ENCODE measurements around the genes C4orf36 and DSPP.

- PRO-cap, 7 experiments, result no peak in any of the 7 experiments
These were observed 18.2 kb upstream of the ARHGAP24 start for GRCh38 chr4:85456866-85457088.

DNA sequence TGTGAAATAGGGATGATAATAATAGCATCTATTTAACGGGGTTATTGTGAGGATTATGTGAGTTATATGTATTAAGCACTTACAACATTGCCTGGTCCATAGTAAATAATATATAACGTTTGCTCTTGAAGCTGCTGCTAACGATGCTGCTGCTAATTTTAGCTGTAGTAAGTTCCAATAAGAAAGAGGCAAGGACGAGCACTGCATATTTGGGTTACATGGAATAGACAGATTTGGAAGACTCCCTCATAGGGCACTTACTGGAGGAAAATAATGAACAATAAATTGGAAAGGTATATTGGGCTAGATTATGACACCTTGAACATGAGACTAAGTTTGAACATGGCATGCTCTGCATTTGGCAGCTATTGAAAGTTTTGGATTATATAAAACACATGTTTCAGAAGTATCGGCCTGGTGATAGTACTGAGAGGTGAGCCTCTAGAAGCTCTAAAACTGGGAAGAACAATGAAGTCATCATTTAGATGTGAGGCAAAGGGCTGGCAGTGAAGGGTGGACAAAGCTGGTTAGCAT lies 68.0 kb downstream of the ARHGAP24 start:
- PRO-cap, 7 experiments, result no peak in any of the 7 experiments

DNA sequence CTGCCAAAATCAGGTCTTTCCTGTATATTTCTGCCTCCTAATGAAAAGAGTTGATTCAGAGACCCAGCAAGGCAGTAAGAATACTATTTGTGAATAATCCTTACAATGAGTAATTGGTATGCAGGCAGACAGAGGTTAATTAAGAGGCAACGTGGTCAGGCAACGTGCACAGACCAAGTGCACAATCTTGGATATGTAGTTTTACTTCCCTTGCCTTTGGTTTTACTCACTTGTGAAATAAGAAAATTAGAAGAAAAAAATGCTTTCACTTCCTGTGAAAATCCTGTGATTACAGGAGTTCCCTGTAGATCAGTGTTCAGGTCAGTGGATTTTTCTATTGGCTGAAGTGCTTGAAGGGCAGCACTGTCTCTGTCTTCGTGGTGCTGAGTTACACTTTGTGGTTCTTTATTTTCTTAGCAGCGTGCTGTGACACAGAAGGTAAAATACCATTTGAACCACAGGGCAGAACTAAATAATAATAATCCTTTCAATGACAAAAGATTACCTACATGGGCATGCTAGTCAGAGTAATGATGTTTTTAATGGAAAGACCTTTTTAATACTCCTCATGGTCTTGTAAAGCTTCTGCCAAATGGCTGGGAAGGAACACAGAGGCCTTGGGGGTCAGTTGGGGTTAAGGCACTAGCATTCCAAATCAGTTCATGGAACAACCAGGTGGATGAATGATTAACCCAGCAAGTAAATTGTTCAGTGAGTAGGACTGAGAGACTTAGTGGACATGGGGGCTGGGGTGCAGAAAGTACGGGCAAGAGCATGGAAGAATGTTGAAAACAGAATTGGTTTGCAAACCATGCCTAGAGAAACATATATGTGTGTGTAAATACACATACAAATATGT lies 430.8 kb downstream of the MAPK10 start:
- PRO-cap, 7 experiments, result no peak in any of the 7 experiments

- PRO-cap, 7 experiments, result no peak in any of the 7 experiments
These were observed 429.9 kb downstream of the MAPK10 start for GRCh38 chr4:85929904-85930348.

DNA sequence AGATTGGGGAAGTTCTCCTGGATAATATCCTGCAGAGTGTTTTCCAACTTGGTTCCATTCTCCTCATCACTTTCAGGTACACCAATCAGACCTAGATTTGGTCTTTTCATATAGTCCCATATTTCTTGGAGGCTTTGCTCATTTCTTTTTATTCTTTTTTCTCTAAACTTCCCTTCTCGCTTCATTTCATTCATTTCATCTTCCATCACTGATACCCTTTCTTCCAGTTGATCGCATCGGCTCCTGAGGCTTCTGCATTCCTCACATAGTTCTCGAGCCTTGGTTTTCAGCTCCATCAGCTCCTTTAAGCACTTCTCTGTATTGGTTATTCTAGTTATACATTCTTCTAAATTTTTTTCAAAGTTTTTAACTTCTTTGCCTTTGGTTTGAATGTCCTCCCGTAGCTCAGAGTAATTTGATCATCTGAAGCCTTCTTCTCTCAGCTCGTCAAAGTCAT lies 284.9 kb downstream of the MAPK10 start:
- PRO-cap, 7 experiments, result no peak in any of the 7 experiments

- PRO-cap, 7 experiments, result no peak in any of the 7 experiments
These were observed 25.5 kb downstream of the MAPK10 start for GRCh38 chr4:86334053-86335118.

DNA sequence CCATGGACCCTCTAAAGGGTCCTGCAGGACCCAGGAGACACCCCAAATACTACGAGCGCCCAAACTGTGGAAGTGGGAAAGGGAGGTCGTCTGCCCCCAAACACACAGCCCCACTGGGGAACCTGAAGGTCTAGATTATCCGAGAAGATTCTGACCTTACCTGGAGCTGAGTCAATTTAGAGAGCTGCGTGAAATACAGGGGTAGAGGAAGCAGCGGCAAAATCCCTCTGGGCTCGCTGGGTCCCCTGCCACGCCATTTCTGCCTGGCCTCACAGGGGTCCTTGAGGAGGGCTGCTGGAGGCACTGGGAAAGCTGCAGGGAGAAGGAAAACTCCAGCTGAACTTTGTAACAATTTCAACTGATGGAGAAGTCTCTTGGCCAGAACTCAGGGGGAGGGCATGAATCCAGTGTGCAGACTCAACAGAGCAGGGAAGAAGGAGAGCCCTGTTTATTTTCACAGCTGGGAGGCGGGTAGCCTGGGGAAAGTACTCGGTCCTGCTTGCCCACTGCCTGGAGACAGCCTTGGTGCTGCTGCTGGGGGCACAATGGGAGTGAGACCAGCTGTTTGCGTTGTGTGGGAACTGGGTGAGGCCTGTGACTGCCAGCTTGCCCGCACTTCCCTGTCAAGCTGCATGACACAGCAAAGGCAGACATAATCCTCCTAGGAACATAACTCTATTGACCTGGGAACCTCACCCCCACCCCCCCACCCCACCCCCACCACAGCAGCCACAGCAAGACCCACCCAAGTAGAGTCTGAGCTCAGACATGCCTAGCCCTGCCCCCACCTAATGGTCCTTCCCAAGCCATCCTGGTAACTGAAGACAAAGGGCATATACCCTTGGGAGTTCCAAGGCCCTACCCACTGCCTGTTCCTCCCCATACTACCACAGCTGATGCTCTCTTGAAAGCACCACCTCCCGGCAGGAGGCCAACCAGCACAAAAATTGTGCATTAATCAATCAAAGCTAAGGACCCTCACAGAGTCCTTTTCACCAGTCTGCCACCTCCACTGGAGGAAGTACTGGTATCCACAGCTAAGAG lies 93.3 kb upstream of the MAPK10 start:
- PRO-cap, 7 experiments, result no peak in any of the 7 experiments

DNA sequence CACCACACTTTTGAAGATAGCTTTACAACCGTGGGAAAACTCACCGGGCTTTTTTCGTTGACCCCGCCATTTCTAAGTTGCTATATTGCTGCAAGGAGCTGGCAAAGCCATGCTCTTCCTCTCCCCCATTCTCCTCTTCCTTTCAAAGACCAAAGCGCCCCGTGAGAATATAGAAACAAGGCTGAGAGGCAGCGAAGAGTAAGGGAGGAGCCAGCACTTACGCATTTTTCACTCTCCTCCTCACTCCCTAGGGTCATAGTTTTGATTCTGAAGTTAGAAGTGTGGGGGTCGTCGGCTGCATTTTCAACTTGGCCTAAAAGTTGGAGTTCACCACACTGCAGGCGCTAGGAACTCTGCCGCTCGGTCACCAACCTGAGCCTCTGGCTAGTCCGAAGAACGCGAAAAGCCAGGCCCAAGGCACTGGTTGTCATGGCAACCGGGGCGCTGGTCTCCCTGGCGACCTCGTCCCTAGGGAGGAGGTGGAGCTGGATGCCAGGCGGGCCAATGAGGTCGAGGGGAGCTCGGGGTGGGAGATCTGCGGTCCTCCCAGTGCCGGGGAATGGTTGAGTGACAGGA lies 338 bp upstream of the PTPN13 start:
- PRO-cap, 7 experiments, result peak in 4 of 7 experiments; most common plus-strand start position 258 of the sequence (in 1); most common minus-strand start position 386 of the sequence (in 2)

DNA sequence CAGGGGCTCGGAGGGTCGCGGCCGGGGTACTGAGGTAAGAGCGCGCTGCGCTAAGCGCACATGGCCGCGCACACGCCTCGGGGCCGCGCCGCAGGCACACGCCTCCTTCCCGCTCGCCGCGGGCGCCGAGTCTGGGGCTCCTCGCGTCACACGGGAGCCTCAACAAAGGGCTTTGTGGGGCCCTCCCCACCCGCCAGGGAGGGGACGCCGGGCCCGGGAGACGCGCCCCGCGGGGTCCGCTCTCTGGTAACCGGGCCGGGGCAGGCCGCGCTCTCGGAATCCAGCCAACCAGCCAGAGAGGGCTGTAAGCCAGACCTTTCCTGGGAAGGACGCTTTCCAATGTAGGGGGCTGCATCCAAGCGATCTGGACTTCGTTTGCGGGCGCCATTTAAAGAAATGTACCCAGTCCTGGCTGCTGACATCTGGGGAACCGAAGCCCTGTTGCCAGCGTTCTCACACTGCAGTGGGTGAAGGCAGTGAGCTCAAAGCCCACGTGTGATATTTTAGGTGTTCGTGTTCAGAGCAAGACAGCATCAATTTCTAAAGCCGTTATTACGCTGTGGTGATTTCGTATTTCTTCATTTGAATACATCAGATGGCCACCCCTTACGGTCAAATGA lies at the start of gene C4orf36:
Gene C4orf36 (minus strand): TSS at position 133 of the 620 bp plus-strand sequence.
- PRO-cap, 7 experiments, result peak in 1 of 7 experiments; most common plus-strand start position 193 of the sequence (in 1); most common minus-strand start position 133 of the sequence (in 1)

GRCh38 chr4:86934110-86934539 lies 686 bp upstream of the AFF1 start:
- PRO-cap, 7 experiments, result no peak in any of the 7 experiments

DNA sequence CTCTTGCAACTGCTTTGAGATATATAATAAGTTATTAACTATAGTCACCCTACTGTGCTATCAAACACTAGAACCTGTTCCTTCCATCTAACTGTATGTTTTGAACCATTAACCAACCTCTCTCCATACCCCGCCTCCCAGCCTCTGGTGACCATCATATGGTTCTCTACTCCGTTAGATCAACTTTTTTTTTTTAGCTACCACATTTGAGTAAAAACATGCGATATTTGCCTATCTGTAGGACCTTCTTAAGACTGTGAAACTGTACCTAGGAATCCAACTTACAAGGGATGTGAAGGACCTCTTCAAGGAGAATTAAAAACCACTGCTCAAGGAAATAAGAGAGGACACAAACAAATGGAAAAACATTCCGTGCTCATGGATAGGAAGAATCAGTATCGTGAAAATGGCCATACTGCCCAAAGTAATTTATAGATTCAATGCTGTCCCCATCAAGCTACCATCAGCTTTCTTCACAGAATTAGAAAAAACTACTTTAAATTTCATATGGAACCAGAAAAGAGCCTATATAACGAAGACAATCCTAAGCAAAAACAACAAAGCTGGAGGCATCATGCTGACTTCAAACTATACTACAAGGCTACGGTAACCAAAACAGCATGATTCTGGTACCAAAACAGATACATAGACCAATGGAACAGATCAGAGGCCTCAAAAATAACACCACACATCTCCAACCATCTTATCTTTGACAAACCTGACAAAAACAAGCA lies 53.6 kb downstream of the AFF1 start:
- PRO-cap, 7 experiments, result no peak in any of the 7 experiments

- PRO-cap, 7 experiments, result no peak in any of the 7 experiments
These were observed 76.9 kb downstream of the AFF1 start for GRCh38 chr4:87011623-87012118.

- PRO-cap, 7 experiments, result no peak in any of the 7 experiments
These were observed 98.2 kb downstream of the KLHL8 start for GRCh38 chr4:87122182-87122655.

DNA sequence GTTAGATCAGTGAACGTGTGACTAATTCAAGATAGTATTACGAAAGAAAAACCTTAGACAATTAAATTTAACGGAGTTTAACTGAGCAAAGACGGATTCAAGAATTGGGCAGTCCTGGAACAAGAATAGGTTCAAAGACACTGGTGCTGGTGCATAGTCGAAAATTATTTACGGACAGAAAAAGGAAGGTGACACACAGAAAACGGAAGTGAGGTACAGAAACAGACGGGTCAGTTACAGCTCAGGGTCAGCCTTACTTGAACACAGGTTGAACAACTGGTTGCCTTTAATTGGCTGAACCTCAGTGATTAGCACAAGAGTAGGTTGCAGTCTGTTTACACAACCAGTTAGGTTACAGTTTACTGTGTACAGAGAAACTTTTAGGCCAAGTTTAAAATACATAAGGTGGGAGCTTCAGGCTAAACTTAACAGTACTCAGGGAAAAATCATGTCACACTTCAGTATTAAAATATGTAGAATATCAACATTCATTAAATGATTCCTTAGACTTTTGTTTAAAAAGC lies 31.4 kb downstream of the KLHL8 start:
- PRO-cap, 7 experiments, result no peak in any of the 7 experiments

DNA sequence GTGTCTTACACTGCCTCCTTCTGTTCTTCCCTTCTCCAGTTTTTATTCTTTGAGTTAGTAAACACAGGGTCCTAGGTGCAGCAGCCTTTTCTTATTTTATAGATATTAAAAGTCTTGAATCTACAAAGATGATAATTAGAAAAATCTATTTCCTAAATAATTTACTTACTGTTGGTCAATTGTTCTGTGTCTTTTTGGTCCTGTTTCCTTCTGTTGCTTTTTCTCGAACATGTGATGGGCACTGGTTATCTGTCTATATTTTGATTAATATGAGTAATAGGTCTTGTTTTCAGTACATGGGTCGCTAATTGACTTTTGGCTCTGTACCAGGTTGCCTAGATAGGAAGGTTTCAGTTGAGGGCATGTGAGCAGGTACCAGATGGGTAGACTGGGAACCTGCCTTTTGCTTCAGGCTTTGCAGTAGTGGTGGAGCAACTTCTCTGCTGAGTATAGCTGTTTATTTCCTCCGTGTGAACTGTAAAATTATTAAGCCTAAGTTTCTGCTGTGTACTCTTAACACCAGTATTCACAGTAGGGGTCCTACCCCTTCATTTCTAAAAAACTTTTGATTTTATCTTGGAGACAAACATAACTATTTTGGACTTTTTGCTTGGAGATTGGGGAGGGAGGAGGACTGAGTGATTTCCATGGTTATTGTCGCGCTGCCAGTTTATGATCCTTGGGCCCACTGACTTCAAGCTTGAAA lies 1.3 kb downstream of the NUDT9 start:
- PRO-cap, 7 experiments, result no peak in any of the 7 experiments

GRCh38 chr4:87526415-87526876 lies 2.7 kb downstream of the SPARCL1 start:
- PRO-cap, 7 experiments, result no peak in any of the 7 experiments

DNA sequence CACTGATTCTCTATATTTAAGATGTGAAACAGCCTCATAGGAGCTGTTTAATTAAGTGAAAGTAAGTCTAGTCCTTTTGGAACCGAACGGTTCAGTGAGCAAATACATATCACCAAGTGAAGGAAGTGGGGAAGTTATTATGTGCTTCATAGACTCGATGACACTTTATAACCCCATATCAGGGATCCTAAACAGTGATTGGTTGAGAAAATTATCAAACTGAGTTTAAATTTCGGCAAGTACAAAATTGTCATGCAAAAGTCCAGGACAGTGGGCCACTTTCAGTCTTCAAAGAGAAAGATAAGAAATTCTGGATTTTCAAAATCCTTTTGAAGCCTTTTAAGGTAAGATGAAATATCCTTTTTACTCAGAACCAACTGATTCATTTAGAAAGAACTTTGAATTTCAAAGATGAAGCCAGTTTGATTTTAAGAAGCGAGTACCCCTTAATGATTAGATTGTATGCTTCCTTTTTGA lies at the start of gene DSPP:
Gene DSPP (plus strand): TSS at position 253 of the 477 bp plus-strand sequence.
- PRO-cap, 7 experiments, result no peak in any of the 7 experiments

DNA sequence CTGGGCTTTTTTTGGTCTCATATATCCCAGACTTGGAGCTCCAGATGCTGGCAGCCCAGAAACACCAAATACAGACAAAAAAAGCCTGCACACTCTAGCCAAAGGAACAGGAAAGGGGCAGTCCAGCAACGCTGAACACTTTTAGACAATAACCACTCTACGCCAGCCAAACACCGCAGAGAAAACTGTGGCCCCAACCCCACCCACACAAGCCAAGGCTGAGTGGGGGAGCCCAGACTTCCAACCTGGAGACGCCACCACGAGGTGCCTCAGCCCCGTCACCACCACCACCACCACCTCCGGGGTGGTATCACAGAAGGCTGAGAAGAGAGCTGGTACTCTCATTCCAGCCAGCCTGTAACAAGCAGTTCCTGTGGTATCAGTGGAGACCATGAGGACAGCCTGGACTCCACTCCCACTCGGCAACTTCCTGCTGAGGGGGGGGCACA lies 22.8 kb downstream of the MEPE start:
- PRO-cap, 7 experiments, result no peak in any of the 7 experiments

- PRO-cap, 7 experiments, result no peak in any of the 7 experiments
These were observed 64.2 kb upstream of the SPP1 start for GRCh38 chr4:87911216-87911822.

- PRO-cap, 7 experiments, result no peak in any of the 7 experiments
These were observed 67.3 kb downstream of the PKD2 start for GRCh38 chr4:88074631-88075219.